Right lobe of liver (tissue), 4 donors: ENCODE measurements around the genes GRIK4 and SC5D.

DNA sequence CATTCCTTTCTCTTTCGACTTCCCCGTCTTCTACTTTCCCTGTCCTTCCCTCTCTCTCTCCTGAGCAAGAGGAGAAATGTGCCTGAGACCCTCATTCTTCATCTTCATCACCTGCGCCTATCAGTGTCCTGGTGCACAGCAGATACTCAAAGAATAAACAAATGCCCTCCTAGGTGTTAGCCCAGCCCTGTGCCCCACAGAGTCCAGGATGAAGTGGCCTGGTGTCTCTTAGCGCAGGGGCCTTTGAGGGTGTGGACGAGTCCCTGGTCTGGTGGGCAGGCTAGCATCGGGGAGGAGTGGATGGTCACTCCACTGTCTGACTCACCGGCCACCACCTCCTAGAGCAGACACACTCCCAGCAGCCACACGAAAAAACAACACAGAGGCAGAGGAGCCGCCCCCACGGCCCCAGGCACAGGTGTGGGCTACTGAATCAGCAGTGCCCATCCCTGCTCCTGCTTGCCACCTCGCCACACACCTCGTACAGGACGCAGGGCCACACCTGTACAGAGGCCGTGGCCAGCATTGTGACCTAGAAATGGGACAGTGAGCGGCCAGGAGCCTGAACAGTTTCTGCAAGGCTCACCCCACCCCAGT, 14.1 kb downstream of the TRIM29 start:
- PRO-cap, 4 experiments: no peak in any of the 4 experiments
- RAMPAGE, long total RNA, 2 experiments: no peak in any of the 2 experiments

GRCh38 chr11:120245480-120245960, 5.6 kb downstream of the POU2F3 start:
- PRO-cap, 4 experiments: no peak in any of the 4 experiments
- RAMPAGE, long total RNA, 2 experiments: no peak in any of the 2 experiments

DNA sequence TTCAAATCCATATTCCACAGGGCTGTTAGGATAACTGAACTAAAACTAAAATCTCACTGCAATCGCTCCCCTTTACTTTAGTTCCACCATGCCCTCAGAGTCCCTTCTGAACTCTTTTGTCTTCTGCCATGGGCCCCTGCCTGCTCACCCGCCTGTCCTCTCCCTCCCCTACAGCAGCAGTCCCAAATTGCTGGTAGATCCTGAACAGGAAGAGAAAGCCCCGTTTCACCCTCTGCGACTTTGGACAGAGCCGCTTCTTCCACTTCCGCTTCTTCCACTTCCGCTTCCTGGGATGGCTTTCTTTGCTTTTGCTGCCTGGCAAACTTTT, 35.7 kb upstream of the TLCD5 start:
- PRO-cap, 4 experiments: no peak in any of the 4 experiments
- RAMPAGE, long total RNA, 2 experiments: no peak in any of the 2 experiments

DNA sequence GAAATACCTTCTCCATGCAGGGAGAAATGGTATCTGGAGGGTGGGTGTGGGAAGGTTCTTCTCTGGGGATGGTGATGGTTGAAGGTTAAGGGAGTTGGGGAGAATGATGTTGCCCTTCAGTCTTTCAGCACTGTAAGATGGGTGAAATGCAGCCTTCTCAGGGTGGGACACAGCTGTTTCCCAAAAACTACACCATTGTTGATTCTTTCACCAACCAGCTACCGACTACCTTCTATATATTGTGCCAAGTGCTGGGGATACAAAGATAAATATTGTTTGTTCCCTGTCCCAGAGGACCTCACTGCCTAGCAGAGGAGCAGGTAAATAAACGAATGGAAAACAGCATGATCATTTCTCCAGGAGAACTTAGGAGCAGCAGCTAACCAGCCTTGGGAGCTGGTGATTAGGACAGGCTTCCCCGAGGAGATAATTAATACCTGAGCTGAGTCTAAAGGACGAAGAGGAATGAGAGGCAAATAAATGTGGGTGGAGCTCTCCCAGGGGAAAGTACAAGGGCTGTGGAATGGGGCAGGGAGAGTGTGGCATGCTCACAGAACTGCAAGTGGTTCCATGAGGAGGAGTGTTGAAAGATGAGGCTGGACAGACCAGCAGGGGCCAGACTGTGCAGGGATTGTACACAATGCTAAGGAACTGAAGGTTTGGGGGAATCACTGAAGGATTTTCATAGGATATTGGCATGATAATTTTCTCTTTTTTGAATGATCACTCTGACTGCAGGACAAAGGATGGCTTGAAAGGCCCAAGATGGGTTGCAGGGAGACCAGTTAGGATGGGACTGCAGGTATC, 14.3 kb upstream of the TLCD5 start:
- PRO-cap, 4 experiments: no peak in any of the 4 experiments
- RAMPAGE, long total RNA, 2 experiments: no peak in any of the 2 experiments

DNA sequence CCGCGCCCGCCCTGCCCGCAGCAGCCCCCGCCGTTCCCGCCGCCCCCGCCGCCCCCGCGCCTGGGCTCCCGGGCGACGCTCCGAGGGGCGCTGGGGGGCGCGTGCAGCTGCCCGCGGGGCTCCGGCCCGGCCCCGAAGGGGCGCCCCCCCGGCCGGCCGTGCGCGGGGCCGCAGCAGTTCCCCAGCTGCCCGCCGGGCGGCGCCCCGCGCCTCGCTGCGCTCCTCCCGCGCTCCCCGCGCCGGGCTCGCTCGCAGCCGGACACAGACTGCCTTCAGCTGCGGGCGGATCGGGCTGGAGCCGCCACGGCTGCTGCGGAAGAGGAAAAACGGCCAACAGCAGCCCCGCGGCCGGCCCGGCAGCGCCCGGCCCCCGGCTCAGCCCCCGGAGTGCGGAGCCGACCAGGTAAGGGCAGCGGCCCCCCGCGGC, at the start of gene GRIK4:
TSS of gene GRIK4 (plus strand) at position 264 of the 427 bp plus-strand sequence.
- PRO-cap, 4 experiments: peak in 1 of 4 experiments; most common plus-strand start position 275 of the sequence (in 1)
- RAMPAGE, long total RNA, 2 experiments: no peak in any of the 2 experiments

GRCh38 chr11:120511912-120512398, 407 bp downstream of the GRIK4 start:
- PRO-cap, 4 experiments: no peak in any of the 4 experiments
- RAMPAGE, long total RNA, 2 experiments: no peak in any of the 2 experiments

DNA sequence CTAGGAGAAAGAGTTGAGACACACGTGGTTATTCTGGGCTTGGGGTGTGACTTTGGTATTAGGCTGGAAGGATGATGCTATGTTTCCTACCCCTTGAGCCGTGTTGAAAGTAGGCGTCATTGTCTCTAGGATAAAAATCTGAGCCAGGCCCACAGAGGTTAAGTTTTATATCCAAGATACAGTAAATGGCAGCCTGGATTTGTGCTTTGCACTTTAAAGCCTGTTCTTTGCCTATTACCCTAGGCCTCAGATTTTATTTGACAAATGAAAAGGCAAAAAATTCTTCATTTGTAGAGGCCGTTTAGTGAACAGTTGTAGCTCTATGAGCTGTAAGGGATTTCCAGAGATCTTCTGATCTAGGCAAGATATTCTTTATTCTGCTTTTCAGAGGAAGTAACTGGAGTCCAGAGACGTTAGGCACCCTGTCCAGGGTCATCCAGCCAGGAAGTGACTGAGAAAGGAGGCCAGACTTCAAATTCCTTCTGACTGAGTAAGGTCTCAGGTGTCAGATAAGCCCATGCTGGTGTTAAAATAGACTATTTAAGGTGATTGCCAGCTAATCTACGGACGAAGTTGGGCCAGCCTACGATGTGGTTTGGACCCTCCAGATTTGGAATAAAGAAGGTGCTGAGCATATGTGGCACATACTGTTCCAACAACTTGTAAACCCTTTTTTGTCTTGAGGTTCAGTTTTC, 54.5 kb downstream of the GRIK4 start:
- PRO-cap, 4 experiments: no peak in any of the 4 experiments
- RAMPAGE, long total RNA, 2 experiments: no peak in any of the 2 experiments

DNA sequence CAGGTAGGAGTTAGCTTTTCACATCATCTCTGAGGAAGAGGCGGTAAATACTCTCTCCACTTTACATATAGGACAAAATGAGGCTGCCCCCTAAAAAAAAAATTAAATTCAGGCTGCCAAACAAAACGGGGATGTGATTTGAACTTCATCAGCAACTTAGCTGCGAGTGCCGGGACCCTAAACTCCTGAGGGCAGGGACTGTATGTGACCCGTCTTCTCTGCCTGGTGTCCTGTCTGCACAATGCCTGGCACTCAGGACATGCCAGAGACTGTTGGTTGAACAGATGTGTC, 194.7 kb upstream of the TBCEL start:
- PRO-cap, 4 experiments: no peak in any of the 4 experiments
- RAMPAGE, long total RNA, 2 experiments: no peak in any of the 2 experiments

- PRO-cap, 4 experiments: no peak in any of the 4 experiments
- RAMPAGE, long total RNA, 2 experiments: no peak in any of the 2 experiments
Measured at GRCh38 chr11:120883725-120884254, 140.1 kb upstream of the TBCEL start.

DNA sequence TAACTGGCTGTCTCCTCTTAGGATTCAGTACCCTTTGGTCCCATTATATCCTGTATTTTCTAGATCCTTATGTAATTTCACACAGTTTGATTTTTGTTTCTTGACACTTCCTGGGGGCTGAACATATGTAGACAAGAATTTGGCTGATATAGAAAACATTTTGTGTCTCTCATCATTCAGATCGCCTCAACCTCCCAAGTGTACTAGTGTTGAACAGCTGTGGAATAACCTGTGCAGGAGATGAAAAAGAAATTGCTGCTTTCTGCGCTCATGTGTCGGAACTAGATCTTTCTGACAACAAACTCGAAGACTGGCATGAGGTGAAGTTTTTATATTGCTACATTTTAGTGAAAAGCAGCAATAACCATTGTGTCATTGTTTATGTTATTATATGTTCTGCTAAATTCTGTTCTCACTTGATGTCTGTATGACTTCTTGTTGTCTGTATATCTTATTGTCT, 23.5 kb downstream of the TBCEL start:
- PRO-cap, 4 experiments: no peak in any of the 4 experiments
- RAMPAGE, long total RNA, 2 experiments: no peak in any of the 2 experiments

DNA sequence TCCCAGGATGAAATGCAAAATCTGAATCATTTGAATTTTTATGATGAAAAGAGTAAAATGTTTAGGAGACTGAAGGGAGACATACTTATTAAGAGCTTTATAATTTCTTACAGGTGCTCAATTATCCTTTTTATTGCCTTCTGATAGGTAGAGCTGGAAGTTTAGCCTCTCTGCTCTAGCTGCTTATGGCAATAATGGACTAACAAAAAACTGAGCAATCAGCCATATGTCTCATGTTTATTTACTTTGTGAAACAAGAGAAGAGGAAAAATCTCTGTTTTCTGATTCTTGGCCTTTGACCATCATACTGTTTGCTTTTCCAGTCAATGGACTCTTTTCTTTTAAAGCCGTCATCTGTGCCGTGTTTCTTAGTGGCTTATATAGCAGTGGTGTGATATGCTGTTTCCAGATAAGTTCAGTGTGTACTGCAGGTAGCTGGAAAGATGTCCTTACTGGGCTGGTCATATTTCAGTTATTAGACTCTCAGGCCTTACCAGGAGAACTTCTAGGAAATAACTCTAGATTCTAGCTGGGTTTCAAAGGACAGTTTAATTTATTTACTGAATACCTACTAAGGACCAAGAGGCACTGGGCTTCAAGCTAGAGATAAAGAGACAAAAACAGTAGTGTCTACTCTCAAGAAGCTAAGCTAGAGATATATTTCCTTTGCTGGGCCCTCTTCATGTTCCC, 33.6 kb upstream of the TECTA start:
- PRO-cap, 4 experiments: peak in 4 of 4 experiments; most common plus-strand start position 408 of the sequence (in 4); most common minus-strand start position 243 of the sequence (in 3)
- RAMPAGE, long total RNA, 2 experiments: no peak in any of the 2 experiments

GRCh38 chr11:121226426-121226803, 66.2 kb upstream of the SC5D start:
- PRO-cap, 4 experiments: no peak in any of the 4 experiments
- RAMPAGE, long total RNA, 2 experiments: no peak in any of the 2 experiments

DNA sequence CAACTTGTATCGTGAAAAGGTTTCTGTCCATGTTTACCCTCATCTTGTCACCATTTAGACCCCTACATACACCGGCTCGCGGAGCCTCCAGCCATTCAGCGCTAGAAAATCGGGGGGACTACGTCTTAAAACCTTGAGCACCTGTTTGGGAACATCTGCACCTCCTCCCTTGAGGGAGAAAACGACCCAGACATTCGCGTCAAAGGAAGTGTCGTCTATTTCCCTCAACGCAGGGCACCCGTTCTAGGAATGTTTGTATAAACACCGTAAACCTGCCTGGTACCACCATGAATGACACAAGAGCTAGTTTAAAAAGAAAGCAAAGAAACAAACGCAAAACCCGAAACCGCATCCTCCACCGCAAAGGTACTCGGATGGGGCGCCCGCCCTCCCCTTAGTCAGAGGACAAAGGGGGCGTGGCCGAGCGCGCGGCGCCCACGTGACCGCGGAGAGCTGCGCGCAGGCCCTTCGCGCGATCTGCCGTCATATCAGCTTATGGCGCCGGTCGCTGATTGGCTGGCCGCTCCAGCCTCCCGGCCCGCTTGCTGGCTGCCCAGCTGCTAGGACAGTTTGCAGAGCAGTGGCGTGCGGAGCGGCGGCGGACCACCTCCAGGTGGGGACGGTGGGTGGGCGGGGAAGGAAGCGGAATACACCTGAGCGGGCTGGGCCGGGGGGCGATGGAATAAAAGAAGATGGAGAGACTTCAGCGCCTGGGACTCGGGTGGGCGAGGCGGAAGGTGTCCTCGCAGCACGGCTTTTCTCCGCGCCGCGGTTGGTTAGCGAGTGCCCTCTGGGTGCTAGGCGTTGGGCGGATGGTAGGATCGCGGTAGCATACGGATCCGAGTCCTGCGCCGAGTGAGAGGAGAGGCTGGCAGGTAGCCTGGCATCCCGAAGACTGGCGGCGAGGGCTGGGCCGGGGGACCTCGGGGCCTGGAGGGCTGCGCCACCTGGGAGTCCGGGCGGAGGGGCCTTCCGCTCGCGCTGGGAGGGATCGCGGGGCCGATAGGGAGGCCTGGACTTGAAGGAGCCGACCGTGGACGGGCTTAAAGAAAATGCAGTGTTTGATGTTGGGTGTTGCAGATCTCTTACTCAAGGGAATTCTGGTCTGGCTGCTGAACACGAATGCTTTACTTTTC, at the start of gene SC5D:
TSS of gene SC5D (plus strand) at position 568 of the 1,136 bp plus-strand sequence.
- PRO-cap, 4 experiments: peak in 4 of 4 experiments; most common plus-strand start position 568 of the sequence (in 4); most common minus-strand start position 372 of the sequence (in 2)
- RAMPAGE, long total RNA, 2 experiments: start-site peak on the plus strand in 2 of 2 experiments, centred at positions 553 to 554 of the sequence, 324 to 646 reads per replicate

DNA sequence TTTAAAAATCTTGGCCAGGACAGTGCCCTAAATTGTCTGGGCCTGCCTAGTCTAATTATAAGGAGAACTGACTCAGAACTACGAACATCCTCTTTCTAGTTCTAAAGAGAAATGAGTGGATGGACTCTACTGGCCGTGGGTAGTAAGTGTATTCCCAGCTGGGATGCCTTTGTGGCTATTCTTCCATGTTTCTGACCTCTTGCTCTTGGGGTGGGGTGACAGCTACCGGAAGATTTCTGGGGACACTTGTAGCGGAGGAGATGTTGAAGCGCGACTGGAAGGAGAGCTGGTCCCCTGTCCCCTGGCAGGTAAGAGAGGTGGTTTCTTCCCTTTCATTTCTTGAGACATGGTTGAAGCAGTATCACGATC, 98.2 kb downstream of the SORL1 start:
- PRO-cap, 4 experiments: peak in 2 of 4 experiments; most common plus-strand start position 107 of the sequence (in 1)
- RAMPAGE, long total RNA, 2 experiments: no peak in any of the 2 experiments

GRCh38 chr11:121673022-121673533, 221.0 kb downstream of the SORL1 start:
- PRO-cap, 4 experiments: no peak in any of the 4 experiments
- RAMPAGE, long total RNA, 2 experiments: no peak in any of the 2 experiments

DNA sequence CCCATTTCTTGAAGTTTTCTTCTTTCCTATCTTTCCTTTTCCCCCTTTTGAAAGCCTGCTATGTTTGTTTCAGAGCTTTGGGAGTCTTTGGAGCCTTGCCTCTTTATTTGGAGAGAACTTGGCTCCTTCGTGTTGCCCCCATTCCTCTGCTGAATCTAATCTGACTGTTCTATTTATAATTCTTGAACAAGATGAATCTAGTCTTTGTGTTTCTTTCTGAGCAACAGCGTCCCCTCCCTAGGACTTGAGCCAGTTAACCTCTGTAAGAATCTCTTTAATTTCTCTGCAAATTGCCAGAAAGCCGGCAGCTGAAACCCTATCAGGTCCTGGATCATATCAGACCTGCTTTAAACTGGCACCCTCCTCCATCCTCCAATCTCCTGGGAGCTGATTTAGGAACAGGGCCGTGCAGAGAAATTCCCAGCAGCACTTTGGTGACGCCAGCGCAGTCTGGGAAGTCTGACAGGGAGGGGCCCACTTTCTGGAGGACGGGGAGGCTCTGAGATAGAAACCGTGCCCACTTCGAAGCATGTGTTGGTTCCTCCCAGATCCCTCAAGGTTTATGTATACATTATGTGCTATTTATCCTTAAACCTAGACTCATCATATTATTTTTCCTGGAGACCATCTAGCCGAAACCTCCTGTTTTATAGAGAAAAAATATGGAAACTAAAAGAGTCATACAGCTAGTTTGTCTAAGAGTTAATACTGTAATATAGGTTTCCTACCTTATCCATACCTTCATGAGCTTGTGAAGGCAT, 289.9 kb downstream of the SORL1 start:
- PRO-cap, 4 experiments: no peak in any of the 4 experiments
- RAMPAGE, long total RNA, 2 experiments: no peak in any of the 2 experiments

- PRO-cap, 4 experiments: no peak in any of the 4 experiments
- RAMPAGE, long total RNA, 2 experiments: no peak in any of the 2 experiments
Measured at GRCh38 chr11:122099050-122100072, 16.7 kb downstream of the BLID start.

DNA sequence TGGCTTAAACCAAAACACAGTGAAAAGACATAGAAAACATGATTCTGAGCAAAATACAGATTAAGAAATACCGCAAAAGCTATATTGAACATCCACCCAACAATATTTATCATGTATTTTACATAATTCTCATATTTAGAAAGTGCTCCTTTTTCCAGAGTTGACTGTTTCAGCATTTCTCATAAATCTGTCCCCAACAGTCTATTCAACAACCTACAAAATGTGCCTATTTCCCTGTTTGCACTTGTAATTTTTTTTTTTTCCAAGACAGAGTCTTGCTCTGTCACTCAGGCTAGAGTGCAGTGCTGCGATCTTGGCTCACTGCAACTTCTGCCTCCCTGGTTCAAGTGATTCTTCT, 31.0 kb upstream of the BLID start:
- PRO-cap, 4 experiments: no peak in any of the 4 experiments
- RAMPAGE, long total RNA, 2 experiments: no peak in any of the 2 experiments

DNA sequence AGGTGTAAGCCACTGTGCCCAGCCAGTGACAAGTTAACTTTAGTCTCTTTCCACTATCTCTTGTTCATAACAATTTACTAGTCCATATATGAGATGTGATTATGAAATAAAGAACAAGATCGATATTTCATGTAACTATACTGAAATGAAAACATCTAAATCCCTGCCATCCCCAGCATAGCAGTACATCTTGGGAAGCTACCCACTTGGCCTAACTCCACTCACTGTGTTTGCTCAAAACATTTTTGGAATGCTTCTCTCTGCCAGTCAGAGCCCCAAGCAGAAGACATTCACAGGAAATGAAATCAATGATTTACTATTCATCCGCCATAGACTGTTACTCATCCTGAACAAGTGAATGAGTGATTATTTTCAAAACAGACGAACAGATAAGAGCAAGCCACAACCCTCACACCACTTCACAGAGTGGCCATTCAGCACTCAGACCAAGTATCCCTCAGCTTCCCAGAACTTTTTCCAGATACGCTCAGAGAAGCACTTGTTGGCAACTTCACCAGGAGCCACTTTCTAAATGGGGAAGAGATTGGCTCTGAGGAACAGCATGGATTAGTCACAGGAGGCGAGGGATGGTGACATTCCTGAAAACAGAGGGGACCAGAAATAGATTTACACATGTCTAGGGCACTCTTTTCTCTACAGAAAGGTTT, 13.1 kb upstream of the UBASH3B start:
- PRO-cap, 4 experiments: peak in 1 of 4 experiments; most common plus-strand start position 380 of the sequence (in 1)
- RAMPAGE, long total RNA, 2 experiments: no peak in any of the 2 experiments

GRCh38 chr11:122738073-122738613, 82.6 kb downstream of the UBASH3B start:
- PRO-cap, 4 experiments: no peak in any of the 4 experiments
- RAMPAGE, long total RNA, 2 experiments: no peak in any of the 2 experiments